SK-MEL-5 (cell line): Measurements from ENCODE around the gene GGCX.

DNA sequence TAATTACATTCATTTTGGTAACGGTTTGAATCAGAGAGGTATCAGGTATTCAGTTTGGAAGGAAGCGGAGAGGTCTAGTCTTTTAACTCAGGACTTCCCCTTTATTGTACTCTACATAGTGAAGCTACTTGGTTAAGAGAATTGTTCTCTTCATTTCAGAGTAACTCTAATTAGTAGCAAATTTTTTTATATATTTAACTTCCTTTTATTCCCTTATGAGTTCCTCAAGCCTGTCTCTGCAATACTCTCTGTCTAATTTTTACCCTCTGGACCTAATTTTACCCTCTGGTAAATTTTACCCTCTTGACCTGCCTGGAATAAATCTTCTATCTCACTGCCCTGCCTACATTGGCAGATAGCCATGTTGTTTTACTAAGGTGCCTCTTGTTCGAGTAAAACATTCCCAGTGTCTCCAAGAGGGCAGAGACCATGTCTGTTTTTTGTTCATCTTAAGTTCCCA lies 170.6 kb downstream of the DNAH6 start:
RAMPAGE:
- cytosol, long total RNA: no peak
- long total RNA: no peak
- nucleus, long total RNA: no peak

RAMPAGE:
- cytosol, long total RNA: no peak
- long total RNA: no peak
- nucleus, long total RNA: no peak
Observed at GRCh38 chr2:84971836-84972459, 987 bp downstream of the KCMF1 start.

RAMPAGE:
- cytosol, long total RNA: no peak
- long total RNA: no peak
- nucleus, long total RNA: no peak
Observed at GRCh38 chr2:84991292-84991900, 20.4 kb downstream of the KCMF1 start.

DNA sequence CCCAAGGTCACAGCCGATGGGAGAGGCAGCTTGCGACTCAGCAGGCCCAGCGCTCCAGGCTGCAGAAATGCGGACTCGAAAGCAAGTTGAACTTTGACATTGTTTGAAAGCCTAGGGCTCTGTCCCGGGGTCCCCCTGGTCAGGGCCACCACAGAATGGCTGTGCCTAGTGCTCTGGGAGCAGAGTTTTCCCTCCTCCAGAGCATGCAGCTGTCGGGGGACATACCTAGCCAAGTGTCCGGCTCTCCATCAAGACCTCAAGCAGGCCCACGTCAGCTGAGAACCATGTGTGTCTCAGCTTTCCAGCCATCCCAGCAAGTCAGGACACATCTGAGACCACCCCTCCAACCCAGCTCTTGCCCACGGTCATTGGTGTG lies 53.6 kb downstream of the TGOLN2 start:
RAMPAGE:
- cytosol, long total RNA: no peak
- long total RNA: no peak
- nucleus, long total RNA: no peak

DNA sequence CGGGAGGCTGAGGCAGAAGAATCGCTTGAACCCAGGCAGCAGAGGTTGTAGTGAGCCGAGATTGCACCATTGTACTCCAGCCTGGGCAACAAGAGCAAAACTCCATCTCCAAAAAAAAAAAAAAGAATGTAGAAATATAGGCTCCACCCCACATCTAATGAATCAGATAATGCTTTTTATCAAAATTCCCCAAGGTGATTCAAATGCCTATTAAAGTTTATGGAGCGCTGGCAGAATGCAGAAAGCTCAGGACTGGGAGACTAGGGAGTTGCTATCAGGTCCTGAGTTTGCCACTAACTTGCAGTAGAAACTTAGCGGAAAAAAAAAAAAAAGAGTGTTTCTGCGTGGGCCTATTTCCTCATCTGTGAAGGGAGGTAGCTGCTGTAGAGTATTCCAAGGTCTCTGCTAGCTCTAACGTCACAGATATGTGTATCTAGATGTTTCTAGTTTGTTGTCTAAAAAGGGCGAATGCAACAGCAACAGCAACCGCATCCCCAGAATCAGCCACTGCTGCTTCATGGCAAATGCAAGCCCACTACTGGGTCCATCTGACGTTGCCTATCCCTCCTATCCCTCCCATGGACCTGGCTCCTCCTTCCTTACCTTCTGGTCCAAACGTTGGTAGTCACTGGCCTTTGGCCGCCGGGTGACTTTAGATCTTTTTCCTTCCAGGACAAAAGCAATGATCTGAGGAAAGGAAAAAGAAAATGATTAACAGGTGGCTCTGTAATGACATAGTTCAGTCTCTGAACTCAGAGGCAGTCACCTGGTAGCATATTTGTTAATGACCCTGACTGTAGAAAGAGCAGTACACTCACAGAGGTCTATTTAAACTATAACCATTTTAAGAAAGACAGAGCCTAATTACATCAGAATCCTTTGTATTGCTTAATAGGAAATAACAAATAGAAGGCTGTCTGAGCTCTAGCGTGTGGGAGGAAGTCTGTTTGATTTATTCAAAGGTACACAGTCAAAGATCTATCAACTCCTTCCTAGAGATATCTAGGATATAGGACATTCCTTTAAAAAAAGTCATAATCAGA lies 3.2 kb downstream of the TGOLN2 start:
RAMPAGE:
- cytosol, long total RNA: no peak
- long total RNA: no peak
- nucleus, long total RNA: no peak

RAMPAGE:
- cytosol, long total RNA: no peak
- long total RNA: no peak
- nucleus, long total RNA: no peak
Observed at GRCh38 chr2:85369459-85370012, 15.0 kb downstream of the ELMOD3 start.

RAMPAGE:
- cytosol, long total RNA: no peak
- long total RNA: no peak
- nucleus, long total RNA: no peak
Observed at GRCh38 chr2:85376744-85377099, 22.2 kb downstream of the ELMOD3 start.

RAMPAGE:
- cytosol, long total RNA: no peak
- long total RNA: no peak
- nucleus, long total RNA: no peak
Observed at GRCh38 chr2:85433079-85434442, 15.0 kb downstream of the SH2D6 start.

DNA sequence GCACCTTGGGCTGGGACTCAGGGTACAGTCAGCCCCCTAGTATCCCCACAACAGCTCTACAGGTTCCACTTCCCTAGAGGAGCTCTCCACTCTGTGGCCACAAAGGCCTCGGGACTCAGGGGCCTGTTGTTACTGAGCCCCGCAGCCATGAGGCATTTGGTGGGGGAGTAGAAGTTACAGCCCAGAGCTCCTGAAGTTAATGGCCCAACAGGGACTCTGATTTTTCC lies 19.9 kb downstream of the SH2D6 start:
RAMPAGE:
- cytosol, long total RNA: no peak
- long total RNA: no peak
- nucleus, long total RNA: no peak

DNA sequence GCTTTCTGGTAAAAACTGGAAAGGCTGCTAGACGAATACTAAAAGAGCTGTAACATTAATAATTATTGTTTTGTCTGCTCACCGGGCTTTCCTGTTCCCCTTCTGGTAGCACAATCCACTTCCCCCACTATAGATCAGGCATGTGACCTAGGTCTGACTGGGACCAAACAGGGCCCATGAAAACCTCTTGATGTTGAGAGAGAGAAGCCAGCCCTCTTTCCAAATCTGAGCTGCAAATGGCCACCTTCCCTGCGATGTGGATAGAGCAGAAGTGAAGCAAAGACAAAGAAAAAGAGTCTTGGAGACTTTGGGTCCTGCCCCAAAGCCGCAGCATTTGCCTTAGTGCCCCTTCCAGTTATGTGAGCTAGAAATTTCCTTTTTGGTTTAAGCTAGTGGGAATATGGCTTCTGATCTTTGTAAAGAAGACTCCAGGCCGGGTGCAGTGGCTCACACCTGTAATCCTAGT lies 23.4 kb downstream of the SH2D6 start:
RAMPAGE:
- cytosol, long total RNA: no peak
- long total RNA: no peak
- nucleus, long total RNA: no peak

GRCh38 chr2:85561370-85562193 lies at the start of gene GGCX:
GGCX (minus strand) TSS chr2:85561493.
RAMPAGE:
- cytosol, long total RNA: start-site peak on the minus strand at chr2:85561433-85561526, 549 and 248 reads in 2 replicates
- long total RNA: start-site peak on the minus strand at chr2:85561433-85561526, 439 and 197 reads in 2 replicates
- nucleus, long total RNA: no peak

DNA sequence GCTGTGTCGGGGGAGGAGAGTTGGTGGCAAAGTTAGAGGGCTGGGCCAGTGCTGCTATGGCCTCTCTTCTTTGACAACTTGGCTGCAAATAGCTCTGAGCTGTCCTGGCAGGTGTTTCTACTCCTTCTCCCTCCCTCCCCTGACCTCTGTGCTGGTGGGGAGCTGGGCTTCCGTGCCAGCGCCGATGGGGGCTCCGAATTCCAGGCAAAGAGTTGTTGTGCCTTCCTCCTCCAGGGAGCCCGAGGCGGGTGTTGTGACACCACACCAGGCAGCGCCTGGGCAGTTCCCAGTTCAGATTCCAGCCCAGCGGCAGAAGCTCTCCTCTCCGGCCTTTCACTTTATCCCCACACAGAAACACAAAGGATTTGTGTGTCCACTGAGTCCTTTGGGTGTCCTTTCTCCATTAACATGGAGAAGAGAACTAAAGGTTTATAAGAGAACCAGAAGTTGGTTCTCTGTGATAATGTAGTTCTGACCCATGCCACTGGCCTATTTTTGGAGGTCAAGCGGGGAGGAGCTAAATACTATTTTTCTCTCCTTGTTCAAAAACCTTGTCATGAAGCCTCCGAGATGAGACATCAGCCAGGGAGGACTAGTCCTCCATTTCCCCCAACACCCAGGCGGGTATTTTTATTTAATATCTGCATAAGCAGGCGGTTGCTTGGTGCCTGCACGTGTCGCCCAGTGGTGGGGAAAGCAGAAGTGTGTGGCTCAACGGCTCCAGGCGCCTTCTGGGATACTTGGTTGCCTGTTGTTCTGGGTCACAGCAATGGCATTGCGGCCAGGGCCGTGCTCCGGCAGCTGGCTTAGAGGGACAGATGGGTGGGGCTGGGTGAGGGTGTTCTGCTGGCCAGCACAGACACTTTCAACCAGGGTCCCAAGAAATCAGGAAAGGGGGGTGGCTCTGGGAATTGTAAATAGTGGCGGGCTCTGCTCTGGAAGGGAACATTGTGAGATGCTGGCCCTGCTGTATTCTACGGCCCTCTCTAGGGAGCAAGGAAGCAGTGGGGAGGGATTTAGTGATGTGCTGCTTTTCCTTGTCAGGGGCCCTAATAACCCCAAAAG lies 666 bp downstream of the VAMP8 start:
RAMPAGE:
- cytosol, long total RNA: no peak
- long total RNA: no peak
- nucleus, long total RNA: no peak

GRCh38 chr2:85599391-85600190 lies 2.9 kb downstream of the TMEM150A start:
RAMPAGE:
- cytosol, long total RNA: no peak
- long total RNA: no peak
- nucleus, long total RNA: no peak

DNA sequence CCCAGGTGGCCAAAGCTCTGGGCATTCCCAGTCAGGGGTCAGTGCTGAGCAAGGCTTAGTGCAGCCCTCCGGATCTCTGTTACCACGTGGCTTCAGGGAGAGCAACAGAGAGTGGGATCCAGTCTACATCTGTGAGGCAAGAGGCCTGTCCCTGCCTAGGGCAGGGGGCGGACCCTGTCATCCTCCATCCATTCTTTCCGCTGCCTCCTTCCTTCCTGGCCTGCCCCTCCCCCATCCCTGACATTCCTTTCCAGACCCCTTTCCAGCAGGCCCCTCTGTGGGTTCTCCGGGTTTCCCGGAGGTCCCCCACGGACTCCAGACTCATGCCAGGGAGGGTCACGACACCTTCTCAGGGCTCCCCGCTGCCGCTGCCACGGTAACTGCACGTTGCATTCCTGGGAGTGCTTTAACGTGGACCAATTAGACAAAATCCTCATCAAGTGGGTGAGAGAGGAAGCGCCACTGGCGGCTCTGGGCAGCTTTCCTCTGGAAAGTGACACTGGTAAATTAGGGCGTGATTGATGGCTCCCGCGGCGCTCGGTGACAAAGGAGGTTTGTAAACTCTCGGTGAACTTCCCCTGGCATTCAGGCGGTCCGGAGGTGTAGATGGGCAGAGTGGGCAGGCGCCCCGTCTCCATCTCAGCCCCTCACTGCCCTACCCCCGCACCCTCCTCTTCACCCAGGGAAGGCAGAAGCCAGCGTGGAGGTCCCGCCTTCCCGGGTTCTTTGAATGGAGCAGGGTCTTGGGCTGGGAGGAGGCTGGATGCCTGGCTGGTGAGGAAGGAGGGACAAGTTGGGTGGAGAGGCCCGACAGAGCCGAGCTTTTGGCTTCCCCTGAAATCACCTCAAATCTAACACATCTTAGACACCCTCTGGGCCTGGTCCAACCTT lies 11.5 kb downstream of the ATOH8 start:
RAMPAGE:
- cytosol, long total RNA: no peak
- long total RNA: no peak
- nucleus, long total RNA: no peak

RAMPAGE:
- cytosol, long total RNA: no peak
- long total RNA: no peak
- nucleus, long total RNA: no peak
Observed at GRCh38 chr2:85853540-85854744, 34.8 kb downstream of the ST3GAL5 start.

DNA sequence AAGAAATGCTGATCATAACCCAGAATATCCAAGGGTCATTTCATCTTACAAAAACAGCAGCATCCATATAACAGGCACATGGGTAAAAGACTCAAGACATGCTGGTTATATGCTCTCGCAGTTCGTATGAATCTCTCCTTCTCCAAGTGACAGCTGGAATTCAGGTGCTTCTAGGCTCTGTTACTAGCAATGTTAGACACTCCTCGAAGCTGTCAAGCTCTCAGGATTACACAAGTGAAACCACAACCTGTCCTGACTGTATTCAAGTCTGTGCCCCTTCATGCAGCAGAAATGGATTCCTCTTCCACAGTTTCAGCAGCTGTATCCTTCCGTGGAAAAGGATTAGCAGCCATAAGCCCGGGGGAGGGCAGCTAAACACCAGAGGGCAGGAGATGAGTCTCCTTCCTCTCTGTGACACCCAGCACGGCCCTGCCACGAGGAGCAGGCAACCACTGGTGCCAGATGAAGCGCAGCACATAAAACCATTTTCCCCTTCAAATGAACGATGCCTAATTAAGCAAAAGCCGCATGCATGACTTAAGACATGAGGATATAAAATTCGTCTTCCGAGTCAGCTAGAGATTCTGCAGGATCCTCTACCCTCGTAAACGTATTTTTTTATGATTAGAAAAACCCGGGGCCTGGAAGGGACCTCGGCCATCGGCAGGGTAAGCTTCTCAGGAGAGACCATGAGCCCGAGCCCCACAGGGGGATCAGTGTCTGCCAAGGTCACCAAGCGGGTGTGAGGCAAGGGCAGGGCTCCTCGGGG lies 1.2 kb downstream of the ST3GAL5 start:
RAMPAGE:
- cytosol, long total RNA: no peak
- long total RNA: no peak
- nucleus, long total RNA: no peak

DNA sequence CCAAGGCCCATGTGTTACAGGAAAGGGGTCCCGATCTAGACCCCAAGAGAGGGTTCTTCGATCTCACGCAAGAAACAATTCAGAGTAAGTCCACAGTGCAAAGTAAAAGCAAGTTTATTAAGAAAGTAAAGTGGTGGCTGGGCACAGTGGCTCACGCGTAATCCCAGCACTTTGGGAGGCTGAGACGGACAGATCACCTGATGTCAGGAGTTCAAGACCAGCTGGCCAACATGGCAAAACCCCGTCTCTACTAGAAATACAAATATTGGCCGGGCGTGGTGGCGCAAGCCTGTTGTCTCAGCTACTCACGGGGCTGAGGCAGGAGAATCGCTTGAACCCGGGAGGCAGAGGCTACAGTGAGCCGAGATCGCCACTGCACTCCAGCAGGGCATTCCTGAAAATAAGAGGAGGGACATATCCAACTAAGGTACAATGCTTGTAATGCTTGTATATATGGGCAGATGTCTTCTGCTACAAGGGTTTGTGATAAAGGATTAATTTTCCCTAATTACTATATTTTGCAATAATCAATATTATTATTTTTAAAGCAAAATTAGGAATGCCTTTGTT lies 1.2 kb upstream of the ST3GAL5 start:
RAMPAGE:
- cytosol, long total RNA: no peak
- long total RNA: no peak
- nucleus, long total RNA: no peak

DNA sequence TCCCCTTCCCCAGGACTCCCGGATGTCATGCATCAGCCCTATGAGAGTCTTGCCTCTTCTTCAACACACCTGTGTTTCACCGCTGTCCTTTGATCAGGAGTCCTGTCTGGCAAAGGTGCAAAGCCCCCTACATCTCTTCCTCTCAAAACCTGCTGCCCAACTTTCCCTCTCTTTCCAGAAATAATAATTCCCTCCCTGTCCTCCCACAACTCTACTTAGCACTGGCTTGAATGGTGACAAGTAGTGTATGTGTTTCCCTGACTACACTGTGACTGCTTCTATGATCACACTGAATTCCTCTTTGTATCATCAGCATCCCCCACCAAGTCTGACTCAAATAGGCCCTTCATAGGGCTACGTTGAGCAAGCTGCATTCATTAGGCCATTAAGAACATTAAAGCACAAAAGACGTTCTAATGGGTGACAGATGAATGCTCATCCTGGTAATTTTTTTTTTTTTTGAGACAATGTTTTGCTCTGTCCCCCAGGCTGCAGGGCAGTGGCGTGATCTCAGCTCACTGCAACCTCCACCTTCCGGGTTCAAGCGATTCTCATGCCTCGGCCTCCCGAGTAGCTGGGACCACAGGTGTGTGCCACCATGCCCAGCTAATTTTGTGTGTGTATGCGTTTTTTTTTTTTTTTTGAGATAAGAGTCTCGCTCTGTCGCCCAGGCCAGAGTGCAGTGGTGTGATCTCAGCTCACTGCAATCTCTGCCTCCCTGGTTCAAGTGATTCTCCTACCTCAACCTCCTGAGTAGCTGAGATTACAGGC lies 13.8 kb upstream of the ST3GAL5 start:
RAMPAGE:
- cytosol, long total RNA: no peak
- long total RNA: no peak
- nucleus, long total RNA: no peak

GRCh38 chr2:85949053-85949855 lies 60.5 kb upstream of the ST3GAL5 start:
RAMPAGE:
- cytosol, long total RNA: no peak
- long total RNA: no peak
- nucleus, long total RNA: no peak

DNA sequence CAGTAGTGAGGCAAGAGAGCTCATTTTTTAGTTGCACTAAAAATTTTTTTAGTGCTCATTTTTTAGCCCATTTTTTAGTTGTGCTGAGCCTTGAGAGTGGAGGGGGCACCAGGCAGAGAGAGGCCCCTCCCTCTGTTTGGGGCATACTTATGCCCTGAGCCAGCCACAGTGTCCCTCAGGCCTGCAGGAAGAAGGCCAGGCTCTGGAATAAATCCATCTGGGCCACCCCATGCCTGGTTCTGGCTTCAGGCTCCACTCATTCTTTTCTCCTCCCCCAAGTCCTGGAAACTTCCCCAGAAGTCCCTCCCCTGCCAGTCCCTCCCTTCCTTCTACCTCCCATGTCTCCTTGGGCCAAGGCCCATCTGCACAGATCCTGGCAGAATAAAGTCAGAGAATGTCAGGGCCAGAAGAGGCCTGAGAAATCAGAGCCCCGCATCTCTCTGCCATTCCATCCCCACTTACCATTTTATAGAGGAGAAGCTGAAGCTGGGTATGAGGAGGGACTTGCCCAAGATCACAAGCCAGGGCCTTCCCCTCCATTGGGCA lies 108.3 kb upstream of the ST3GAL5 start:
RAMPAGE:
- cytosol, long total RNA: no peak
- long total RNA: no peak
- nucleus, long total RNA: no peak